Umbilical cord (tissue), 2 donors: Measurements from ENCODE around the gene OBI1.

- RAMPAGE, long total RNA, result no peak
Measured at GRCh38 chr13:77917371-77918020, 1.1 kb downstream of the EDNRB start.

- RAMPAGE, long total RNA, result no peak
Measured at GRCh38 chr13:78596741-78597376, 6.5 kb downstream of the POU4F1 start.

GRCh38 chr13:78658970-78659728 is at the start of gene OBI1:
OBI1 (minus strand) TSS chr13:78659155.
- RAMPAGE, long total RNA, result start-site peak on the minus strand at chr13:78659119-78659158, 70 and 23 reads in 2 replicates

DNA sequence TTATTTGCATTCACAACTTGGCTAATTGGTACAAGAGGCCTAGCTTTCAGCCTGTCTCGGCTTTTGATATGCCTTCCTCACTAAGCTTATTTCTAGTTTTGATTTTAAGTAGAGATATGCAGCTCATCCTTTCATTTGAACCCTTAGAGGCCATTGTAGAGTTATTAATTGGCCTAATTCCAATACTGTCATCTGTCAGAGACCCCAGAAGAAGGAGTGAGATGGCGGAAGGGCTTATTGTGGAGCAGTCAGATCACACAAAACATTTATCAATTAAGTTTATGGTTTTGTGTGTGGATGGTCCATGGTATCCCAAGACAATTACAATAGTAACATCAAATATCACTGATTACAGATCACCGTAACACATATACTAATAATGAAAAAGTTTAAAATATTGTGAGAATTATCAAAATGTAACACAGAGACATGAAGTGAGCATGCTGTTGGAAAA is 140.6 kb upstream of the OBI1 start:
- RAMPAGE, long total RNA, result no peak

GRCh38 chr13:79320543-79321693 is 85.1 kb downstream of the RBM26 start:
- RAMPAGE, long total RNA, result no peak

GRCh38 chr13:79378668-79378948 is 27.4 kb downstream of the RBM26 start:
- RAMPAGE, long total RNA, result no peak

DNA sequence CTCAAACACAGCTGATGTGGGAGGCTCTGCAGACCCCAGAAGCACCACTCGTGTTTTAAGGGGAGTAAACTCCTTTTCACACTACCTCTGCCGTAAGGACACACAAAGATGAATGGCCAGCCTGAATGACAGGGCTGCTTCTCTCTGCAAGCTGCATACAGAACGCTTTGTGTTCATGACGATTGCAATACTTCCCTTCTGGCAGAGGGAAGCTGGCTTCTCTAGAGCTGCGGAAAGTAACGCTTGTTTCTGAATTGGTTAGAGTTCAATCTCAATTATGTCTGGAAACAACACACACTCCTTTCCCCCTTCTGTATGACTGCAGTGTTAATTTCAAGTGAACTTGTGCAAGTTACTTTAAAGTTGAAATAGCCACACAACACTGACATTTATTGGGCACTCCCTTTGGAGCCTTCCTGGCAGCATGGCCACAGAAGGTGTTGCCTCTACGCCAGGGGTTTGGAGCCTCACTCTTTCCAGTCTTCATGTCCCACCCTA is 242.6 kb downstream of the NDFIP2 start:
- RAMPAGE, long total RNA, result no peak

DNA sequence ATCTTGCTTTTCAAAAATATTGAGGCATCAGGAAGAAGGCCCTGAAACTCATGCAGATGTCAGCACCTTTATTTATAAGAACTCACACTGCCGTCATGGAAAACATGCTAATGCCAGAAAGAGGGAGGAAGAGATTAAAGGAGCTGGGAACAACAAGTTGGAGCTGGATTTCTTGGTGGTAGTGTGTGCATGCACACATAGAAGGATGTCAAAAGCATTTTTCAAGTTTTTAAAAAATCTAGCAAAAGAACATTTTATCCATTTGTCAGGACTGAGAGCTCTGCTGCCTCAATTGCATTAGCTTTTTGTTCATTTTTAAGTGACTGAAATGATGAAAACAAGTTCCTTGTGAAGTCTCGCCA is 342.5 kb downstream of the SPRY2 start:
- RAMPAGE, long total RNA, result no peak

- RAMPAGE, long total RNA, result no peak
Measured at GRCh38 chr13:80048725-80049328, 292.1 kb downstream of the SPRY2 start.

- RAMPAGE, long total RNA, result no peak
Measured at GRCh38 chr13:80235843-80236405, 105.0 kb downstream of the SPRY2 start.

GRCh38 chr13:80303479-80303967 is 37.4 kb downstream of the SPRY2 start:
- RAMPAGE, long total RNA, result no peak

GRCh38 chr13:80313992-80314240 is 27.0 kb downstream of the SPRY2 start:
- RAMPAGE, long total RNA, result no peak

- RAMPAGE, long total RNA, result no peak
Measured at GRCh38 chr13:80339826-80340501, 962 bp downstream of the SPRY2 start.

DNA sequence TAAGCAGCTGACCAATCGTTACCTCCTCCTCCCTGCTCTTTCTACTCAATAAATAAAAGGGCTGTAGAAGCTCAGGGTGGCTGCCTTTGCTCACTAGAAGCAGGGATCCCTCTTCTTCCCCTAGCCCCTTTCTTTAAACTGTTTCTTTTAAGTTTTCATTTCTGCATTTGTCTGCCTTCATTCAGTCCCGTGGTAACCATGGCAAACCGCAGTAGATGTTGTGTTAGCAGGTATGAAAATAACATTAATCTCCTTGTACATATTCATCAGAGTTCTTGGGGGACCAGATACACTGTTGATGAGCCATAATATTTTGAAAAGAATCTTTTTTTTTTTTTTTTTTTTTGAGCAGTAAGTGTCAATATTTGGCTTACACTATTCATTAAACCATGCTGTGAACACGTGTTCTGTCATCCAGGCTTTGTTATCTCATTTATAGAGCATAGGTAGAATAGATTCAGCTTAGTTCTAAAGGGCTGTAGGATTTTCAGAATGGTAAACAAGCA is 59.3 kb upstream of the SPRY2 start:
- RAMPAGE, long total RNA, result no peak

- RAMPAGE, long total RNA, result no peak
Measured at GRCh38 chr13:80547891-80548398, 207.0 kb upstream of the SPRY2 start.

DNA sequence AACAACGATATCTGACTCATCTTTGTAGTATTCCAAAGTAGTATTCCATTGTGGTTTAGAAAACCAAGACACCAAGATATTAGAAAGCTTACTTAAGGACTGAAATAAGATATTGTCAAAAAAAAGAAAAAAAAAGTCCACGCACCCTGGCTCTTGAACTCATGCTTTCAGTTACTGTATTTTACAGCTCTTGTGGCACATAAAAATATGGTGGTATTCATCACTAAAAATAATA is 1728.8 kb downstream of the SLITRK1 start:
- RAMPAGE, long total RNA, result no peak

- RAMPAGE, long total RNA, result no peak
Measured at GRCh38 chr13:83995922-83996332, 113.7 kb upstream of the SLITRK1 start.

GRCh38 chr13:89707890-89708242 is 1690.6 kb upstream of the GPC5 start:
- RAMPAGE, long total RNA, result no peak

GRCh38 chr13:91352500-91353446 is 45.6 kb upstream of the GPC5 start:
- RAMPAGE, long total RNA, result no peak

DNA sequence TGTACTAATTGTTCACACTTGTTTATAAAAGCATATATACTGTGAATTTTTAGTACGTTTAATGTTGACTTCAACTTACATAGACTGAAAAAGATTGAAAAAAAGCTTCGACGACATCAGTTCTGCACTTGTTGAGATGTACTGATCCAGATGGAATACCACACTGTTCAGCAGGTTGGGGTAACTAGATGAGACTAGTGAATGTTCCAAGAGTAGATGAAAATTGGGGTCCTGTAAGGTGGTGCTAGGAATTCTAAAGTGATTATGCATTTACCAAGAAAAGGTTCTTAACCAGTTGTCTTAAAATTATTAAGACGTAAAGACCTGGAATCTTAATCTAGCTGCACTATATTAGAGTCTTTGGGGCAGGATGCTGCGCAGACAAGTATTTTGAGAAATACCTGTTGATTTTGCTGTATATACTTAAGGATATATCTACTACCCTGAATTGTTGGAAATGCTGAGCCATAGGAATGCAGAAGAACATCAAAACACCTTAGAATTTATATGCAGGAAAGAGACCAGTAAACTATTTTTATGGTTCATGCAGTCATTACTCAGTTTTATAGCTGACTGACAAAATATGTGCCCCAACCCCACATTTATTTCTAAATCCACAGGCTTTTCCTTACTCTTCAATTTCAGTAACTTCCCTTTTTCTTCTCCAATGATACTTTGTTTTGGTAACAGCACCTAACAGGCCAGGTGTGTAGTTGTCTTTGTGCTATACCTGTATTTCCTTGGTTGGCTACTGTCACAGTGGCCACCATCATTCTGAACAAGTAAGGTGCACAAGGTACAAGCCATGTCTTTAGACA is 42.4 kb upstream of the GPC5 start:
- RAMPAGE, long total RNA, result no peak